Rectum (tissue), 1 donor: ENCODE data around the gene SLC25A26.

DNA sequence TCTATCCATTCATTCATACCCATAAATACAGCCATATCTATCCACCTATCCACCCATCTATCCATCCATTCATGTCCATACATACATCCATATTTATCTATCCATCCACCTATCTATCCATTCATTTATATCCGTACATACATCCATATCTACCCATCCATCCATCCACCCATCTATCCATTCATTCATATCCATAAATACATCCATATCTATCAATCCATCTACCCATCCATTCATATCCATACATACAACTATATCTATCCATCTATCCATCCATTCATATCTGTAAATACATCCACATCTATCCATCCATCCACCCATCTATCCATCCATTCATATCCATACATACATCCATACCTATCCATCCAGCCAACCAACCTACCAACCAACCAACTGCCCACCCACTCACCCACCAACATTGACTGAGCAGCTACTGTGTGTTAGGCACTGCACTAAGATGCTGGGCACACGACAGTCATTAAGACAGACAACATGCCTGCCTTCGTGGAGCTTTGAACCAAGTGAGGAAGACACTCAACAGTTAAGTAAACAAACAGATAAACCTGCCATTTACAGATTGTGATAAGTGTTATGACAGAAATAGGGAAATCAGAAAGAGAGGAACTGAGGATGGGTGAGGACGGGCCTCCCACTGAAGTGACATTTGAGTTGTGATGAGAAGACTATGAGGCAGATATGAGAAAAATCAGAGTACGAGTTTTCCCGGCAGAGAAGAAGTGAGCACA lies 15.9 kb downstream of the PRICKLE2 start:
- PRO-cap: no peak

GRCh38 chr3:64223726-64224204 lies 1.5 kb downstream of the PRICKLE2 start:
- PRO-cap: no peak

- PRO-cap: no peak
These were observed 216.7 kb upstream of the PRICKLE2 start for GRCh38 chr3:64441900-64442373.

DNA sequence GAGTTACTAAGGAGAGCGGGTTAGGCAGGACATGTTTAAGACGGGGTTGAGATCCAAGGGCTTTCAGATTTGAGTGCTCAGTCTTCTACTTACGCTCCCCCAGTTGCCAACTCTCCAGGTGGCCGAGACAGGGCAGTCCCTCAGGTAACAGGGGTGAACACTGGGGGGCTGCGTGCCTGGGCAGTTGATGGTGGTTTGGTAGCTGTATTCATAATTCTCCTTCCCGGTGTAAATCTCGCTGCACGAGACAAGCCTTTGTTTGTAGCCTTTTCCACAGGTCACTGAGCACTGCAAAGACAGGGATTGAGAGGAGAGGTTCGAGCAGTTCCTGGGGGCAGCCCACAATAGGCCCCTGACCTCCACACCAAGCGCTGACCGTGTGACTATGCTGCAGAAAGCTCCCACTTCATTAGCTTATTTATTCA lies 141.1 kb downstream of the ADAMTS9 start:
- PRO-cap: no peak

DNA sequence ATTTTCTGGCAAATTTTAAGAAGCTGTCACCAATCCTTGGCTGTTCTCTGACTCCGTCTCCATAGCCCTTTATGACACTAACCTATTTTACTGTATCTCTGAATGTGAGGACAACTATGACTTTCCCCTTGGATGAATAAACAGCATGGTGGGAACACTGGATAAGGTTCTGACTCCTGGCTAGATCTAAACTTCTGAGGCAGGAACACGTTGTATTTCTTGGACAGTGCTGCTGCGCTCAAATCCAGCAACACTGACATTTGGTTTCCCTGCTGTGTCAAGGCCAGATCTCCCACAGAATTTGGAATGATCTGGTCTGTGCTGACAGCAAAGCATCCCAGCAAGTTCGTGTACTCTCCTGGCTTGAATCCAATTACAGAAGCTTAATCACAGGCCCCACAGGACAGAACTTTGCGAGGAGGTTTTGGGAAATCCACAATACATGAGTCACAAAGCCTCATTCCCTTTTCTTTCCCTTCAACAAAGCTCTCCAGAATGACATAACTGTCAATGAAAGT lies 92.6 kb downstream of the ADAMTS9 start:
- PRO-cap: no peak

- PRO-cap: no peak
These were observed 70.8 kb downstream of the ADAMTS9 start for GRCh38 chr3:64616817-64617617.

- PRO-cap: no peak
These were observed 41.1 kb upstream of the ADAMTS9 start for GRCh38 chr3:64728901-64729296.

GRCh38 chr3:65177734-65178338 lies 490.0 kb upstream of the ADAMTS9 start:
- PRO-cap: no peak

- PRO-cap: no peak
These were observed 626.7 kb downstream of the MAGI1 start for GRCh38 chr3:65411997-65412462.

DNA sequence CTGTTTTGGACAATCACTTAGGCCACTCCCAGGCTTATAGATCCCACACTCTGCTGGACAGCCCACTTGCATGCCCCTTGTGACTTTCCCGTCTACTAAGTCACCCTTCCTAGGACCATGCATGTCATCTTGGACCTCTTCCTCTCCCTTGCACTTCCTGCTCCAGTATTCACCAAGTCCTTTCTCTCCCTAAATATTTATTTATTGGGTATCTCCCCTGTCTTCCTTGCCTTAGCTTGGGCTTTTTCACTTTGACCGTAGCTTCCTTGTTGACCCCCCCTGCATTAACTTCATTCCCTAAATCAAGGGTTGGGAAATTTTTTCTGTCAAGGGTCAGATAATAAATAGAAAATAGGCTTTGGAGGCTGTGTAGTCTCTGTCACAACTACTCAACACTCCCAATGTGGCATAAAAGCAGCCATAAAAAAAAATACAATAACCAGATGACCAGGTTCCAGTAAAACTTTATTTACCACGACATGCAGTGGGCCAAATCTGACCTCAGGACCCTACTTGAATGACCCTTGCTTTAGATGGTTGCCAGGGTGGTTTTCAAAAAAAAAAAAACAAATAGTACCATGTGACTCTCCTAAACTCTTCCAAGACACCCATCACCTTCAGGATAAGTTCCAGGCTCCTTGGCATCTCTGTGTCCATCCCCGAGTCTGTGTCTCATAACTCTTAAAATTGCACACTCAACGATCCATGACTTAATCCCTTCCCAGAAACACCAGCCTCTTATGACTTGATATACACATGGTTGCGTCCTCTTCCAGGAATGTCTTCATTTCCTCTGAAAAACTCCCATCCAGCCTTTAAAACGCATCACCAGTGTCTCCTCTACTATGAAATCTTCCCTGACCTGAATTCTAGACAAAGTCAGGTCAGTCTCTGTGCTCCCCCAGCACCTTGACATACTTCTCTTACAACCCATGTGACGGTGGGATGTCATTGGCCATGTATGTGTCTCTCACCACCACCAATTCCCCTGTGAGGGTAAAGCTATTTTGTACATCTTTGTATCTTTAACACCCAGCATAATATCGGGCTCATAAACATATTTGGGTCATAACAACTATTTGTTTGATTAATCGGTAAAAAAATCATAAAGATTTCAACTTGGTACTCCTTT lies 449.1 kb downstream of the MAGI1 start:
- PRO-cap: no peak

GRCh38 chr3:65810969-65811668 lies 227.6 kb downstream of the MAGI1 start:
- PRO-cap: no peak

DNA sequence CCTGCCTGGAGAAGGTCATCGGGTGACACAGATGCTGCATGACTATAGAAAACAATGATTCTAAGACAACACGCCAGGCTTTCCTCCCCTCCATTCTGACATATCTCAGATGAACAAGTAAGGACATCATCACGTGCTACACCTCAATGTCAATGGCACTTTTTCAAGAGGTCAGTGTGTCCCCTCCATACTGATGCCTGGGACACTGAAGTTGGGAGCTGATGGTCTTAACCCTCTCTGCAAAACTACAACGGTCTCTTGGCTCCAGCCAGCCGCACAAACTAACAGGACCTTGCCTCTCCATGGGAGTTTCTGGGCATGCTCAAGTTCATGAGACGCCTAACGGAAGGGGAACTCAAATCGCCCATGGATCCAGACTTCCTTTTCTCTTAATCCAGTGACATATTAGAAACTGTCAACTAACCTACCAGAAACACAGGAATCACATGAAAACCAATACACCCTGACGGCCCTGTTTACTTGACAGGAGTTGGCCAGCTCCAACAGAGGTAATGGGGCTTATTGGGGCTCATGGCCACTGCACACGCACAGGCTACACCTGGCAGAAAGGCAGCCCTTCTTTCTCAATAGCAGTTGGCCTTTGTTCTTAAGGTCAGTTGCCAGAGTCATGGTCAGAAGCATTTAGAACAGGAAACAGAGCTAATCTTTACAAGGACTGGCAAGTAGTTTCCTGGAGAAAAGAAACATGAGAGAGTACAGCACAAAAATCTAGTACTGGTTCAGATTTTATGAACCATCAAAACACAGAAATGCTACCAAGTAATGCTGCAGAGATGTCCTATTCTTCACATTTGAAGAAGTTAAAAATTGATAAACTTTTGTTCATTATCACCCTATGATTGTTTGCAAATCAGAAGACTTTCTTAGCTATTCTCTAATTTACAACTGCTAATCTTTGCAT lies 181.9 kb downstream of the MAGI1 start:
- PRO-cap: no peak

DNA sequence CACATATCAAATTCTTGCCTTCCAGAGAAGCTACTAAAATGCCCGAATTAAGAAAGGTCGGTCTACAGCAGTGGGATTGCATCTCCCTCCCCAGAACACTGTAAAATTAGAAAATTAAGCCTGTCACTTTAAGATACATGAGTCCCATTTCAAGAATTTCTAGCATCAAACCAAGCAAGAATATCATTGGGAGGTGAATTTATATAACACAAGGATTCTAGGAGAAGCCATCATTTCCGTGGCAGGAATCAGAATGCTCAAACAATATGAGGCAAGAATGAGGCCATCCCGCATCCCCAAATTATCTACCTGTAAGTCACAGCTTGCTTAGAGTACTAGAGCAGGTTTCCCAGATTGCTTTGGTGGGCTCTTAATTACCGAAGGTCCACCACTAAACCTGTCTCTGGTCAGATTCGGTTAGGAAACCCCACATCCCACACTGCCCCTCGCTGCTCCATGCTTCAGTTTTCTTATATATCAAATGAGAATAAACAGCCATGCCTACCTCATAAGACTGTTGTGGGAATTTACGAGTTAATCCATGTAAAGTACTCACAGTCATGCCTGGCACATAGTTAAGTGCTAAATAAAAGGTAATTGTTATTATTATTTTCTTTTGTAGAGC lies 114.3 kb downstream of the MAGI1 start:
- PRO-cap: no peak

DNA sequence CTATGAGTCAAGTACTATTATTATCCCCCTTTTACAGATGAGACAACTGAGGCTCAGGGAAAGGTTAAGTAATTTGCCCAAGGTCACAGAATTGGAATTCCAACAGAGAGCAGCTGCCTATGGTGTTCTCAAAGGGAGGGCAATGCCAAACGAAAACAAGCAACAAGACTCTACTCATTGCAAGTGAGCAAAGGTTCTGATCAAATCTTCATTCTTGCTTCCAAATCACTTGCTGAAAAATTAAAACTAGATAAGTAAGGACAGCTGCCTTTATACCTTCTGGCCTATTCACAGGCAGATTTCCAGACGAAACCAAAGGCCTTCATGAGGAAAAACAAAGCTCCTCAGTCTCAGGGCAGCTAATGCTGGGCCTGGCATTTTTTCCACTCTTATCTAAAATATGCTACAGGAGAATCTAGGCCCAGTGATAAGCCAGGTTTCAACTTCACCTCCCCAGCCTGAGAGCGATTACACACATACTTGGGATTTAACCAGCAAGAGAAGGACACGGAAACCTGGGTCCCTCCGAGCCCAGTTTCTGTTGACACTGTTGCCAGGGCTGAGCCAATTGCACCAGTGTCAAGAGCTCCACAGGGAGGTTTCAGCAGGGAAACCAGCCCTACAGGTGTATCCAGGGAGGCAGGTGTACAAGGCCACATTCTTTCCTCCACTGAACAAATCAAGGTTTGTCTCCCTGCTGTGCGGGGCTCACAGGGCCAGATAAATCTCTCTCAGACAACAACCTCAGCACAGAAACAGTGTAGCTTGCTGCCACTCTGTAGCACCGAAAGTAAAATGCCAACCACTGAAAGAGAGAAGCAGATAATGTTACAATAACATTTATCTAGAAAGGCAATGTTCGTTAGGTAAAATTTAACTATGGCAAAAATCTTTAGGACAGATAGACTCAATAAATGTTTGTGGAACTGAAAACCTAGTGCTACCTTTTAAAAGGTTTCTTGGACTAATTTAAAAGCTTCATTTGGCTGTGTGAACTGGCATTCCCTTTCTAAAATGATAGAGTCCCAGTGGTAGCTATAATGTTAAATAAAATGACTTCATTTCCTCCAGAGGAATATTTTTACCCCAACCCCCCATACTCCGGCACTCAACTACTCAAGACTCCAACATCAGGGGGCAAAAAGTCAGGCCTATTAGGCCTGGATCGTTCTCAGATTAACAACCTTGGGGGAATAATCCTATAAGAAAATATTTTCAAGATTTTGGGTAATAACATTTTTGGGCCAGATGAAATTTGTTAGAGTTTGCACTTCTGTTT lies 85.3 kb downstream of the MAGI1 start:
- PRO-cap: bidirectional peak, plus-strand start at position 630 of the sequence, minus-strand start at position 489 of the sequence

DNA sequence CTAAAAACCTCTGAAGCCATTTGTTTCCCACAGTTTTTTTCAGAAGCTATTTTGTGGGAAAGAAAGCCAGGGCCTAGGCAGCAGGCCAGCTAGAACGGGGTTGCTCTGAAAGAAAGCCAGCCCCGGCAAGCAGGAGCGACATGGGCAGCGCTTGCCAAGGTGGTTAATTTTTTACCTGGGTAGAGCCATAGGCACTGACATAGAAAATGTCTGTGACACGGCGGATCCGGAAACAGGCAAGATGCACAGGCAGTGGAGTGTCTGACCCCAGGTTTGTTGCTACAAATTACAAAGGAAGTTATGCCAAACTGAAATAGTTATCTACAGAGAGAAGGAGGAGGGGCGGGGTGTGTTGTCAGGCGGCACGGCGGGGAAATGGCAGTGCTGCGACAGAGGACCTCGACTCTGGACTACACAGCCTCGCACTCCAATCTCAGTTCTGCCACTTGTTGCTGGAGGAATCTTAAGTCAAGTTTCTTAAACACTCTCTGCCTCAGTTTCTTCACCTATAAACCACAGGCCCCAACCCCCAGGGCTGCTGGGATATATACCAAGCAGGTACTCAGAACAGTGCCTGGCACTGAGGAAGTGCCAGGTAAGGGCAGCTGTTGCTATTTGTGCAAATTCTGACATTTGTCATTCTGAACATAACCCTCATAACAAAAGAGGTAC lies 84.3 kb downstream of the MAGI1 start:
- PRO-cap: bidirectional peak, plus-strand start at position 381 of the sequence, minus-strand start at position 102 of the sequence

DNA sequence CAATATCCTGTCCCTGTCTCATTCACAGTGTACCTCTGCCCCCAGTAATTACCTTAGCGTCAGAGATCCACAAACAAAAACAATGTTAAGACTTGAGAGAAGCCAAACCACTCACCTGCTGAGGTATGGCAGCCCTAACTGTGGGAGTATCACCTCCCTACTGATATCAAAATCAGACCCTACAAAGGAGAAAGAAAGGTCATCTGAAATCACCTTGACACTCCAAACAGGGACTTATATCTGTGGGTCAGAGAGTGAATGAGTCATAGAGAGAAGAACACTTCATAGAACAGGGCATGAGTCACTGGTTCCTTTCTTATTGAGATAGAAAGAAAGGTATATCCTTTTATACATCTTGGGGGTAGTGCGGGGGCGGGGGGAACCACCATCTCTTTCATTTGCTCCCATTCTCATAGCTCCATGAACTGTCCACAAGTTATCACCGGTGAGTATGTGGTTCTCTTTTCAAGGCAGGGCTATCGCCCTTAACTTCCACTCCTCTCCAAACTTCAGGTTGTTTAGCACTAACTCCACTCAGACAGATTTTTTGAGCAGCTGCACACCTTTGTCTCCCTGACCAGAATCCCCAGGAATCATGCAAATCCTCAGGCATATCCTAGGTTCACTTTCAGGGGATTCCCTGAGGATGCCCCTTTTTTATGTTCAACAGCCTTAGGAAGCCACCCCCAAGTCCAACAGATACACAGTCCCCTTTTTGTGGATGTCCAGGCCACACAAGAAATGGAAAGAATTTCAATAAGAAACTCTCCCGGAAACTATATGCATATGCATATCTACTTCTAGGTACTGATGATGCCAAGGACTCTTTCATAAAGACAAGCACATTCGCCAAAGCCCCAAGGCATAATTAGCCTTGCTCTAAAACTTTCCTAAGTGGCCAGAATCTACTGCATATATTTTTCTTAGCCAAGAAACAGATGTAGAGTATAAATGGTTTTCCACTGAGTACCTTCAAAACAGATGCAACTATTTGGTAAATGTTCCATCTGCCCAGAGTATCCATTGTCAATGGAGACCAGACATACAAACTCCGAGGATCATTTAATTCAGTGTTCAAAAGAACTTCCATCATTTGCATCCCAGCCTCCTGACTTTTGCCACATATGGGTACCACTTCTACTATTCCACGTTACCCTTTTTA lies 74.2 kb downstream of the MAGI1 start:
- PRO-cap: no peak

DNA sequence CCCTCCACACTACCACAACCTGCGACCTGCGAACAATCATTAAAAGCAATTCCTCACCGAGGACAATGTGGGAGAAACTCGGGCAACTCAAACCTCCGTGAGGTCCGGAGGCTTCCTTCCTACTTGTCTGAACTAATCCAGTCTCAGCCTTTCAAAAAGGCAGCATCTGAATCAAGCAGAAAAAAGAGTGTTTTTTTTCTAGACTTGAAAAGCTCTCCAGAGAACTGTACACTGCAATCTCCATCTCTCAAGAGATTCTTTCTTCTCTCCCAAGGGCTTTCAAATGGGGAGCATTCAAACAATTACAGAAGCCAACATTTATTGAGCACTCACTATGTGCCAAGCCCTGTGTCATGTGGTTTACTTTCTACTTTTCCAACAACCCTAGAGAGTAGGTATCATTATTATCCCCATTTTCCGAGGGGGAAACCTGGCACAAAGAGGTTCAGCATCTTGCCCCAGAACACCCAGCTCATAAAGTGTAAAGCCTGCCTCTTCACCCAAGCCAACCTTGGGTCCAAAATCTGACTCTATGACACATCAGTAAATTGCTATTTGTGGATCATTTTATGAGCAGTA lies 10.0 kb downstream of the MAGI1 start:
- PRO-cap: no peak

DNA sequence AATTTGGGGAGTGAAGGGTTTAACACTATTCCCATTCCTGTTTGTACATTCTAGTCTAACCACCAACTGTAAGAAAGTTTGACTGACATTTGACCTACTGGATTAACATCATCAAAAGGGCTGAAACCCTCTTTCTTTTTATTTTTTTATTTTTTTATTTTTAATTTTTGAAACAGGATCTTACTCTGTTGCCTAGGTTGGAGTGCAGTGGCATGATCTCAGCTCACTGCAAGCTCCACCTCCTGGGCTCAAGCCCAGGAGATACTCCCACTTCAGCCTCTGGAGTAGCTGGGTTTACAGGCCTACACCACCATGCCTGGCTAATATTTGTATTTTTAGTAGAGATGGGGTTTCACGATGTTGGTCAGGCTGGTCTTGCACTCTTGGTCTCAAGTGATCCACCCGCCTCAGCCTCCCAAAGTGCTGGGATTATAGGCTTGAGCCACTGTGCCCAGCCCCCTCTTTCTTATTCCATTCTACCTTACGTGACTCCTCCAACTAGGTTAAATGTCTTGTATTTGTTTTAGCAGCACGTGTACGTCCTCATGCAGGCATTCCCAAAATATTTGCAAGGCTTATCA lies 14.7 kb upstream of the MAGI1 start:
- PRO-cap: no peak

DNA sequence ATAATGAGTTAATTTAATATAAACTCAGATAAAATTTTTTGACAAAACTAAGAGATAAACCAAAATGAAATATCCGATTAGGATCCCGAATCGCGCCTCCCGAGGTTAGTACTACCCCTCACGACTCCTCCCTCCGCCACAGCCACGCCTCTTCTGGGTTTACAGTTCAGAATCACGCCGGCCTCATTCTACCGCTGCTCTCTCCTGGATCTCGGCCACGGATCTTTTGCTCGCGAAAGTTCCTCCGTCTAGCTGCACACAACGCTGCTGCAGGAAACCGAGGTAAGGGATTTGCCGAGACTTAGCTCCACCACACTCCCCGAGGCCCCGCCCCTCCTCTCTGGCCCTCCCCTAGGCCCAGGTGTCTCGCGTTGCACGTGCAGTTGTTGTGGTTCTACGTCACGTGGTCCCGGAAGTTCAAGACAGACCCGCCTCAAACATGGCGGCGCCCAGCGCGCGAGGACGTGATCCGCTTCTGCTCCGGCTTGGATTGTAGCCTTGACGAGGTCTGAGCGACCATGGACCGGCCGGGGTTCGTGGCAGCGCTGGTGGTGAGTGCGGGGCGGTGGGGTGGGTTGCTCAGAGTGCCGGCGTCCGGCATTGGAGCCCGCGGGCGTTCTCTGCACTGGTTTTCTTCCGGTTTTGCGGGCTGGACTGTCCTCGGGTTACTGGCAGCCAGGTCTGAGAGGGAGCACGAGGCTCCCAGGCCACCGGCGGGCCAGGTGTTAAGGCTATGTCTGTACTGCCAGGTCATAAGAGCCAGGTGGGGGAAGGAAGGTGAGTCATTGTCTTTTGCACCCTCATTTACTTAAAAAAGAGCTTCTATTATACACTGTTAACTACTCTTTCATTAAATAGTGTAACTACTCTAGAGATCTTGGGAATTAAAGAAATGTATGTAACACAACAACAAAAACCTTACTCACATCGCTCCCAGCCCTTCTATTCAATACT lies at the start of gene SLC25A26:
Gene SLC25A26 (plus strand): TSS at position 425 of the 954 bp plus-strand sequence.
- PRO-cap: bidirectional peak, plus-strand start at position 436 of the sequence, minus-strand start at position 258 of the sequence

DNA sequence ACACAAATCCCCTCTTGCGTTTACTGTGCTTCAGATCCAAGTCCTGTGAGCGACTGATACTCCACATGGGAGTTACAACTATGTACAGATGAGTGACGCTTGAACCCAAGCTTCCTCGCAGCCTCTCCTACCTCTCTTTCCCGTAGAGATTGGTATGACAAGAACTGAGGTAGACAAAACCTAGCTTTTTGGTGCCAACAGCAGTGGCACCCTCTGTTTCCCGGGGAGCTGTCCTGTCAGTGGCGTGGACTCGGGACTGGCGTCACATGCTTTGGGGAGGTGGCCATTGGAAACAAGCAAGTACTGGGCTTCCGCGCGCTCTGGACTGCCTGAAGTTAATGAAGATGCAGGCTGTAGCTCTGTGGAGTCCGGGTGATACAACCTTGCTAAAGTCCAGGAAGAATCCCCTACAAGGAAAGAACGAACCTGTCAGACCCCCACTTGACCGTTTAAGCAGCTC lies 120.7 kb downstream of the LRIG1 start:
- PRO-cap: no peak